Left lung (tissue), 1 donor: ENCODE data around the genes GGN, HNRNPL and SIRT2.

- PRO-cap = no peak
Observed at GRCh38 chr19:38287673-38288080, 16.4 kb upstream of the C19orf33 start.

- PRO-cap = unidirectional peak, plus-strand start at chr19:38387786; unidirectional peak, plus-strand start at chr19:38387843
Observed at GRCh38 chr19:38387513-38388528, at the start of gene GGN. TSS of gene GGN (minus strand) at chr19:38388034.

DNA sequence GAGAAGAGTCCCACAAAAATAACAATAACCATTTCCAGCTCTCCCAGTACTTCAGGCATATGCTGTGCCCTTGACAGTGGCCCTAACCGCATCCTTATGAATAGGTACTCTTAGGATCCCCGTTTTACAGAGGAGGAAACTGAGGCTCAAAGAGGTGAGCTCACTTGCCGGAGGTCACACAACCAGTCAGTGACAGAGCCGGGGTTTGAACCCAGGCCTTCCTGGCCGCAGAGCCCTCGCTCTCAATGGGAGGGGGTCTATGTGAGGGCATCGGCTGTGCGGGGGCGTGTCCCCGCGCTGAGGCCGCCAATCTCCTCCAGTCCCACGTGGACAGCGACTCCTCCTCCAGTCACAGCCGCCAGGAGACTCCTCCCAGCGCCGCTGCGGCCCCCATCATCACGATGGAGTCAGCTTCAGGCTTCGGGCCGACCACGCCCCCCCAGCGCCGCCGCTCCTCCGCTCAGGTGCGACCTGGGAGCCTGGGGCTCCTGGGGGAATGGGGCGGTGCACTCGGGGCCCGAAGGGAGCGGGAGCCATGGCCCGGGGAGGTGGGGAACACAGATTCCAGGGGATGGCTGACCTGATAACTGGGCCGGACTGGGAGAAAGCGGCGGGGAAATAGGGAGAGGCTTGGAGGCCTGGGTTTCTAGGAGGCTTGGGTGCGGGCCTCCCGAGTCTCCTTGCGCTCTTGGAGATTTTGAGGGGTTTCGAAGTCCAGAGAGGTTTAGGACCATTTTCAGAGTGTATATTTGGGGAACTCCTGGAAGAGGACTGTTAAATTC is 6.0 kb downstream of the SPRED3 start:
- PRO-cap = no peak

GRCh38 chr19:38420648-38421139 is 5.3 kb downstream of the RASGRP4 start:
- PRO-cap = no peak

DNA sequence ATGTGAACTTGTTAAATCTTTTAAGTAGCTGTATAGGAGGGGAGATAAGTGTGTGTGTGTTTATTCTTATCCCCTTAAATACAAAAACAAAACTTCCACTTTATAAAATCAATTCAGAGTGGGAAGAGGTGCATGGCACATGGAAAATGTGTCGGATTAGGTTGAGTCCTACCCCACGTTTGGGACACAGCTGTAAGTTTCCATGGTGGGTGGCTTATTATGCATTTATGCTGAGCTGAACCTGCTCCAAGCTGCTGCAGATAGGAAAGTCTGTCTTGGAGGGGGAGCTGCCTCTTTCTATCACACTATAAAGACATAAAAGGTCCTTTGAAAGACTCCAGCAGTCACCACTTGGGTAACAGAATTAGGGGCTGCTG is 15.1 kb downstream of the ACTN4 start:
- PRO-cap = no peak

DNA sequence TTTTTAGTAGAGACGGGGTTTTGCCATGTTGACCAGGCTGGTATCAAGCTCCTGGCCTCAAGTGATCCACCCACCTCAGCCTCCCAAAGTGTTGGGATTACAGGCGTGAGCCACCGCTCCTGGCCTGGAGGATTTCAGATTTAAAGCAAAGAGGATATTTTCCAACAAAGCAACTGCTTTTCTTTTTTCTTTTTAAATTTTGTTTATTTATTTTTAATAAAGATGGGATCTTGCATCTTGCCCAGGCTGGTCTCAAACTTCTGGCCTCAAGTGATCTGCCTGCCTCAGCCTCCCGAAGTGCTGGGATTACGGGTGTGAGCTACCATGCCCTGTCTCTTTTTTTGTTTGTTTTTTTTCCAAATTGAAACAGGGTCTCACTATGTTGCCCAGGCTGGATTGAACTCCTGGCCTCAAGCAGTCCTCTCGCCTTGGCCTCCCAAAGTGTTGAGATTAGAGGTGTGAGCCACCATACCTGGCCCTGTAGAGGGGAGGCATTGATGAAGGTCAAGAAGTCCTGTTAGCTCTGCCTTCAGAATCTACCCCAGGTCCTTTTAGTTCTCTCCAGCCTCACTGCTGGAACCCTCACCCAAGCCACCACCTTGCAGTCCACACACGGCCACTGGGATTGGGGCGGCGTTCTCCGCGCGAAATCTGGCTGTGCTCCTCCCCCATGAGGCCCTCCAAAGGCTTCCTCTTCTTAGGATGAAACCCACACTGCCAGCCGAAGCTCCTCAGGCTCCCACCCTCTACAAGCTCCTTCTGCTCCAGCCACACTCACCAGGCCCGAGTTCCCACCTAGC is 34.8 kb downstream of the ACTN4 start:
- PRO-cap = no peak

GRCh38 chr19:38684092-38684859 is 36.8 kb downstream of the ACTN4 start:
- PRO-cap = no peak

DNA sequence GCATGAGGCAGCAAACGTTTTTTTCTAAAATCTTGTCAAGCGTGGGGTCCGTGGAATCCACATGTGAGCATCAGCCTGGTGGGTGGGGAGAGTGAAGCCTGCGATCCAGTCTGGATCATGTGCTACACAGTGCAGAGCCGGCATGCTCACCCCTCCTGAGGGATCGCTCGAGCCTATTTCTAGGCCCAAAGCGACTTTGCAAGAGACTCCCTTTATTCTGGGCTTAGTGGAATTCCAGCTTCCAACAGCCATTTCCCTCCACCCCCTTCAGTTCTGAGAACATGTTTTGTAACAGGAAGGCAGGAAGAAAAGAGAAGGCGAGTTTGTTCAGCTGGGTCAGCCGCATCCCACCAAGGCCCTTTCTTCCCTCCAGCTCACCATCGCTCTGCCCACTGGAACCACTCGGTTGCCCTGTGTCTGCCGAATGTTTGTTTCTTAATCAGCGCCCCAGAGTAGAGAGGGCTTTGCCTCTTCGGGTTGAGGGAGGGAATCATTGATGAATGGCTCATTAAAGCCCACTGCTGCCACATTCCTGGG is 45.7 kb downstream of the ACTN4 start:
- PRO-cap = bidirectional peak, plus-strand start outside the sequence, minus-strand start at position 426 of the sequence

GRCh38 chr19:38695851-38697057 is 48.0 kb downstream of the CAPN12 start:
- PRO-cap = no peak

GRCh38 chr19:38699635-38700284 is 44.5 kb downstream of the CAPN12 start:
- PRO-cap = no peak

DNA sequence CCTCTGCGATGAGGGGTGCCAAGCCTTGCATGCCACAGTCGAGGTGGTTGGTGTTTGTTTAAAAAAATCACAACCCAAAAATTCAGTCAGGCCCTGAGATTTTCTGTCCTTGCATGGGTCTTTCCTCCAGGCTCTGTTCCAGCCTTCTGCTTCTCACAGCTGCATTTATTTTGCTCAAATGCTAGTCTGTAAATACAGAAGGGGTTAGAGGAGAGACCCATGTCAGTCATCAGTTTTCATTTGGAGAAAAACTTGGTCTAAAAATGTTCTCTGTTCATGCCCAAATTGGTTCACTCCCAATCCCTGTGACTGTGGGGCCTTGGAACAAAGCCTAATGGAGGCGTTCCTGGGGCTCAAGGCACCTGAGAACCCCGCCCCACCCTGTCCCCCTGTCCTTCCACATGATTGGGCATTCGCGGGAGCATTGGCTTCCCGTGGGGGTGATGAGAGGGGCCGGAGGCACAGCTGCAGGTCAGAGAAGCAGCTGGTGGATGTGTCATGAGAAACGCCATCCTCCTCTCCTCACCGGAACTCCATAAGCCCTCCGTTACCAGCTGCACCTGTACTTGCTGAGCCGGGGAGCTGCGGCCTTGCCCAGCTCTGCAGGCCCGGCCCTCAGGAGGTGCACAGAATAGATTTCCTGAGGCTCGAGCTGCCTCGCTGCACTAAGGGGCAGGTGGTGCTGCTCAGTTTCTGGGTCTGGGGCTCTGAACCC is 42.1 kb downstream of the CAPN12 start:
- PRO-cap = unidirectional peak, plus-strand start at position 434 of the sequence

- PRO-cap = no peak
Observed at GRCh38 chr19:38736476-38737290, 7.6 kb downstream of the CAPN12 start.

GRCh38 chr19:38849694-38850439 is at the start of gene HNRNPL:
TSS of gene HNRNPL (minus strand) at chr19:38849986.
- PRO-cap = bidirectional peak, plus-strand start at chr19:38849830, minus-strand start at chr19:38849940; bidirectional peak, plus-strand start at chr19:38850652, minus-strand start at chr19:38850361

- PRO-cap = bidirectional peak, plus-strand start at chr19:38850795, minus-strand start at chr19:38850845
Observed at GRCh38 chr19:38850740-38851074, 921 bp upstream of the HNRNPL start.

- PRO-cap = no peak
Observed at GRCh38 chr19:38870879-38871346, 7.2 kb downstream of the RINL start.

GRCh38 chr19:38899430-38900113 is at the start of gene SIRT2:
TSS of gene SIRT2 (minus strand) at chr19:38899618.
- PRO-cap = unidirectional peak, minus-strand start at chr19:38899510; bidirectional peak, plus-strand start at chr19:38899997, minus-strand start at chr19:38899581

DNA sequence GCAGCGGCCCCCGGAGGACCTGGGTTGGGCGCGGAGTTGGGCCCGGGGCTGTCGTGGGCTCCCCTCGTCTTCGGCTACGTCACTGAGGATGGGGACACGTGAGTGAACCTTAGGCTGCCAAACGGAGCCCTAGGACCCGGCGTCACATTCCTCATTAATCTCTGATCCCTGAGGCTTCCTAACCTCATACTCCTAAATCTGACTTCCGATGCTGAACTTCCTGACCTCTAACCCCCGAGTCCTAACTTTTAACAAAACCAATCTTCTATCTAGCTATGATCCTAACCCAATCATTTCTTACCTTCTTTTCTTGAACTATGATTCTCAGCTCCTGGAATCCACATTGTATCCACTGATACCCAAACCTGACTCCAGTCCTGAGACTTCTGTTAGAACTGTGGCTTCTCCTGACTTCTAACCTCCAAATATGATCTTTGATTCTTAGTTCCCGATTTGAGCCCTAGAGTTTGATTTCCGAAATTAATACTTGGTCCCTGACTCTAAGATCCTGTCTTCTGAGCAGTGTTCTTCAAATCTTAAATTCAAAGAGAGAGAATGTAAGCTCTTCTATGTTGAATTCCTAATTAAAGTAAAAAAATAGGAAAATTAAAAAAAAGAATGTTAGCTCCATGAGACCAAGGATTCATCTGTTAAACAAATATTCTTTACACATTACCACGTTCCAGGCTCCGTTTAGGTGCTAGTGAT is 499 bp downstream of the NFKBIB start:
- PRO-cap = bidirectional peak, plus-strand start at position 147 of the sequence, minus-strand start at position 68 of the sequence

DNA sequence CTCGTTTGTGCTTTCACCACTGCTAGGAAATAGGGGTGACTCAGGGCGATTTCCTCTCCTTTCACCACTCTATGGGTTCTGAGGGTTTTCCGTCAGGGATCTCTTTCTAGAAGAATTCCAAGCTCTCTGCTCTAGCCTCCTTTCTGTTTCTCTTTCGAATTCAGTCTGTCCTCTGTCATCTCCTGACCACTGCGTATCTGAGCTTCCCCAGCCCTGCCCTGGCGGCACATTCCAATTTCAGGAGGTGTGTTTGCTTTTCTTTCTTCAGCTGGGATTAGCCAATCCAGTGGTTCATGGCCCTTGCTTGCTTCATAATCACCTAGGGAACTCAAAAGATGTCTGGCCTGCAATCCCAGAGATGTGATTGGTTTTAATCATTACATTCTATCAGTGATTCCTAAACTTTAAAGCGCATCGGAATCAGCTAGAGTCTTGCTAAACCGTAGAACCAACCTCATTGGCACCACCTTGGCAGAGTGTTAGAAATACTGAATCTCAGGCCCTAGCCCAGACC is 9.4 kb downstream of the IFNL2 start:
- PRO-cap = no peak

DNA sequence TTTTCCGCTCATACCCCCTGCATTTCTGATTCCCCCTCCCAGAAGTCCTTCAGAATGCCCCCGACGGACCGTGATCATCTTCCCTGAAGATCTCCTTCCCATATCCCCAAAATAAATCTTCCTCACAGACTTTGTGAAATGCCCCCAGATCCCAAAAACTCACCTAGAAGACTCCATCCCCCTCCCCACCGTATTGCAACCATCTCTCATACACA is 976 bp downstream of the SAMD4B start:
- PRO-cap = no peak

DNA sequence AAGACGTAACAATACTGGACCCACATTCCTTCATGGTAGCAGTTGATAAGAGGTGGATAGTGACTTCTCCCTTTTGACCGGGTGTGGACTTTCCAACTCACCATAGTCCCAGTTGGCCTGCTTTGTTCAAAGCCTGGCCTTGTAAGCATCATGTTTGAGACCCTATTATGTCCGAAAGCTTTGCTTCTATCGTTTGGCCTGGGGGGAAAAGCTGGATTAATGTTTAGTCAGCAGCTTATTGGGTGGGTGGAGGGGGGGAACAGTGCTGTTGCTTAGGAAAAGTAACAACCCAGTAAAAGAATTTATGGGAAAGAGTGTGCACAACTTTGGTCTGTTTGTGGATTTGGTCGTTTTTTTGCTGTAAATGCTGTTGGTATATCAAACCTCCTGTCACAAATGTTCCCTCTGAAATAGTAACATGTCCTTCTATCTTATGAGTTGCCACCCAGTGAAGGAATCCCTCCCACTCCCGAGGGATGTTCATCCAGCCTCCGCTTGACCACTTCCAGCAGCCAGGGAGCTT is 10.4 kb downstream of the SAMD4B start:
- PRO-cap = no peak